ENCODE measurements around the gene PGA4.

GRCh38 chr11:61027272-61027959 is 55.9 kb downstream of the CD6 start:
- PRO-cap: no peak

DNA sequence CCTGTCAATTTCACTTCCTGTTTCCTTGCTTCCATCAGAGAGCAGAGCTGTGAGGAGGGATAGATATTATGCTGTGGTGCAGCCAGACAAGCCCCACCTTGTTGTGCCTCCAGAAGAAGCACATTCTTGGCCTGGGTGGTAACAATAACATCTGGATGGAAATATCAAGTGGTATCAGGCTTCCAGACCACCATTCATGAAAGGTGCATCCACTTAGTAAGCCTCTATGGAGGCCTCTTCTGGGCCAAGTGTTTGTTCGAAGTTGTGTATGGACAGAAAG is 40.7 kb upstream of the CD5 start:
- PRO-cap: no peak

GRCh38 chr11:61120431-61121663 is 18.6 kb downstream of the CD5 start:
- PRO-cap: no peak

DNA sequence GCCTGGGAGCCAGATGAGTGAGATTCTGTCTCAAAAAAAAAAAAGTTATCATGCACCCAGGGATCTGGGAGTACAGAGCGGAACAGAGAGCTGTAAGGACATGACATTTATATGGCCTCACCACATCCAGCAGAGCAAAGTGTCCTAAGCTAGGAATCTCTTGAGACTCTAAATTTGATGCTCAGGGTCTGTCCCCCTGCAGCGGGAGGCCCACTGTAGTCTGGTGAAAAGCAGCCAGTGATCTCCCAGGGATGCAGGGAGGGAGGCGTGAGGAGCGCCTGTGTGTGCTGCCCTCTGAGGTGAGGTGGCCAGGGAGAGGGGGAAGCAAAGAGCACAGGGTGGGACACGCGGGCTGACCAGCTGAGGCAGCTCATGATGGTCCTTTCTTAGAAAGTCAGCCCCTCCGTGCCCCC is 26.4 kb downstream of the CD5 start:
- PRO-cap: no peak

DNA sequence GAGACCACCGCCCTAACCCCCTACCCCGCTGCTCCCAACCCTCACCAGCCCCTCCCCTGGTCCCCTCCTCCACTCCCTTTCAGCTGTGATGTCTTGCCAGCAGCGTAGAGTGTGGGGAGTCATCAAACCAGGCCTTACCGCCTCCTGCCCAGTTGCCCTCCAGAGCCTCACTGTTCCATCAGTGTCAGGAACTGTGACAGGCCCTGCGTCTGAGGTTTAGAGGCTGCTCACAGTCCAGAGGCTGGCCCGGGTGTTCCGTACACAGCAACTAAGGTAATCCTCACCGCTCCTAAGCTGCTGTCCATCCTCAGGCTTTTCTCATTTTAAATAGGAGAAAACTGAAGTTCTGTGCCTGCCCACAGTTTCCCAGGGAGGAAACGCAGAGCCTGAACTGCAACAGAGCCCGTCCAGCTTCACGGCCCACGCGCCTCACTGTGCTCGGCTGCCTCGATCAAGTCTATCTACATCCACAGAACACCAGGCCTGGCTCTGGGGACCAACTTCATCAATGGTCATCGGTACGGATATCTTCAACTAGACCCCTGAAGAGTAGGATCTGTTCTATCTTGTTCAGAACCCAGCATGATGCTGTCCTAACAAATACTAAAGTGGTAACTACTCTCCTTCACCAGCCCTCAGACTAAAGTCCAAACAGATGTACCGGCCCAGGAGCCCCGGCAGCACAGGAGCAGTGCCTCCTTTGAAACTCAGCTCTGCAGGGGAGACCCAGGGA is 10.4 kb downstream of the VPS37C start:
- PRO-cap: no peak

DNA sequence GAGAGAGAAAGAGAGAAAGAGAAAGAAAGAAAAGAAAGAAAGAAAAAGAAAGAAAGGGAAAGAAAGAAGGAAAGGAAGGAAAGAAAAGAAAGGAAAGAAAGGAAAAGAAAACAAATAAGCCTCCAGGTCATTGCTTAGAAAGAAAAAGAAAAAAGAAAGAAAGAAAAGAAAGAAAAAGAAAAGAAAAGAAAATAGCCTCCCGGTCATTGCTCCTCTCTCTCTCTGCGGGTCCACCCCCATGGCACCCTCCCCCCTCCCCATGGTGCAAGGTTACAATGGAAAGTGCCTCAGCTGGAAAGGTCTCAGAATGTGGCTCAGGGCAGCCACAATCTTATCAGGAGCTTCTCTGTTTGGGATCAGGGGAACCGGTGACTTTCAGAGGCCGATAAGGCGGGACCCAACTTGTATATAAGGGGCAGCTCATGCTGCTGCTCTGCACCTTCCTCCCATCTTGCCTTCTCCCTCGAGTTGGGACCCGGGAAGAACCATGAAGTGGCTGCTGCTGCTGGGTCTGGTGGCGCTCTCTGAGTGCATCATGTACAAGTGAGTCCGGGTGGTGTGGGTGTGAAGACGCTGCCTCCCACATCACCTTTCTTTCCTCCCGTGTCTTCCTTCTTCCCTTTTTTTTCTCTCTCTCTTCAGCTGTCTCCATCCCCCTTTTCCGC is at the start of gene PGA4:
Gene PGA4 (plus strand): TSS at position 434 of the 665 bp plus-strand sequence.
- PRO-cap: no peak

GRCh38 chr11:61298763-61299322 is 3.7 kb upstream of the VWCE start:
- PRO-cap: no peak

DNA sequence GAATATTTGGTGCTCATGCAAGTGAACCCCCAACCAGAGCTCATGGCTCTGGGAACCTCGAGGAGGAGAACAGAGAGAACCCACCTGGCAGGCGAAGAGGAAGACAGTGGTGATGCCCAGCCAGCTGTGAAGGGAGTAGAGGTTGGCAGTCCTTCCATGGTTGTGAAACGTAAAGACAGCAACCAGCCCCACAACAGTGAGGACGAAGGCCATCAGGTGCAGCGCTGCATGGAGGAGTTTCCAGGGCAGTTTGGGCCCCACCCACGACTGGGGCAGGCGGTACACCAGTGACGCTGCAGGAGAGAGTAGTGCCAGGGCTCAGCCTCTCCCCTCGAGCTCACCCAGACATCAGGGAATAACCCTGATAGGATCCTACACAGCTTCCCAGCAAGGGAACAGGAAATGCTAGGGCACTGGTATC is 8.0 kb downstream of the CYB561A3 start:
- PRO-cap: no peak

DNA sequence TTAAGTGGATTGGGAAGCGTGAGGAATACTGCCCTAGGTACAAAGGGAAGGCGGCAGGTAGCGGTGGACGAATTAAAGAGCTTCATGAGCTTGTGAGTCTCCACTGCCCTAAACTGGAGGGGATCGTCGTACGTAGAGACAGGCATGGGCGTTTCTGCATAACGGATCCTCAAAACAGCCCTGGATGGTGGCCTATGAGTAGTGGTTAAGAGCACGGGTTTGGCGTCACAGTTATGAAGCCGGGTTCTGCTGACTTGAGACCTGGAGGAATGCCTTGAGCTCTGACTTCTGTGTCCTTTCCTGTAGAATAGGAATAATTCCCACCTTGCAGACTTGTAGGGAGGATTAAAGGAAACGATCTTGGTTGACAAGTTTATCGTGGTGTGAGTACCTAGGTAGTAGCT is 362 bp downstream of the TMEM138 start:
- PRO-cap: no peak

- PRO-cap: no peak
Observed at GRCh38 chr11:61437384-61438272, 7.7 kb downstream of the SDHAF2 start.

DNA sequence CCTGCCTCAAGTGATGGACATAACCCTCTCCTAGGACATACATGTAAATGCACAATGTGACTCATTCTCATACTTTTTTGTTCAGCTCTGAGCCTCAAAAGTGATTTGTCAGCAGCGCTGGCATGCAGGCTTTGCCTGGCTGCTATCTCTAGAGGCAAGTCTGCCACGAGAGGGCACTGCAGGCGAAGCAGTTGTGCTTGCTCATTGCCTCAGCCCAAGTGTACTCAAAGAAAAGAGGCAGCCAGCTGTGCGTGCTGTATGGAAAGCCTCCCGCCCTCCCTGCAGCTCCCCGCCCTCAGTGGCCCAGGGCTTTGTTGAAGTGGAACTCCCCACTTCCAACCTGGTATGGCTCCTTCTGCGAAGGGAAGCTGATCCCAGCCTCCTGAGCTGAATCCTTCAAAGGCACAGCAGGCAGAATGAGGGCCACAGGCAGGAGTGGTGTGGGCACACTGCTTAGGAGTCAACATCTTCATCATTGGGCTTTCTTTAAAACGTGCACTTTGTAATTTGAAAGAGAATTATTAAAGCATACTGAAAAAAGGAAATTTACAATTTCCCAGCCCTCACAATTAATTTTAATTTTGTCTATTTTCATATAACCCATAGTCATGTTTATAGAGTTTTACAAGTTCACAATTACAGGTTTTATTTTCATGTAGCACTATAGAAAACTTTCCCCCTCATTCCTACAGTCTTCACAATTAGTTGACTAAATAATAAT is 16.4 kb downstream of the SDHAF2 start:
- PRO-cap: no peak

DNA sequence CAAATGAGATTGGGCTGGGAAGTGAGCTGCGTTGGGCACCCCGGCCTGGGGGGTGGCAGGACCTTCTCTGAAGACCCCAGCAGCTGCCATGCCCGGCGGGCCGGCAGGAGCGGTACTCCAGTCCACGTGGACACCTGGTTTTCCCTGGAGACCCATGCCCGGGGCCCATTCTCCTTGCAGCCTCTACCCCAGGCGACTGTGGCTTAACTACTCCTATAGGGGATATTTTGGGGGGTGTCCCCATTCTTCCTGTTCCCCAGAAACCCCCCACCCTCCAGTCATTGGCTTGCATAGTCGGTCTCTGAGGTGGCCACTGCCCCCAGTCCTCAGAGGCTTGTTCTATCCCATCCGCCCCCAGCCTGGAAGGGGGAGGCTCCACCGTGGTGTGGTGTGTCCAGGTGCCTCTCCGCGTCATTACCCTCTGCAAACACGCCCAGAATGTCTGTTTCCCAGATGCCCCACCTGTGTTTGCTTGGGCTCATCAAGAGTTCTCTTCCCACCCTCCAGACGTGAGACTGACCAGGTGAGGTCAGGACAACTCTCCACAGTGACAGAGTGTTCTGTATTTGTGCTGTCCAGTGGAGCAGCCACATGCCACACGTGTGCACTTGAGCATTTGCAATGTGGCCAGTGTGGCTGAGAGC is 24.7 kb downstream of the LRRC10B start:
- PRO-cap: no peak

- PRO-cap: no peak
Observed at GRCh38 chr11:61600754-61601155, 19.9 kb upstream of the SYT7 start.

DNA sequence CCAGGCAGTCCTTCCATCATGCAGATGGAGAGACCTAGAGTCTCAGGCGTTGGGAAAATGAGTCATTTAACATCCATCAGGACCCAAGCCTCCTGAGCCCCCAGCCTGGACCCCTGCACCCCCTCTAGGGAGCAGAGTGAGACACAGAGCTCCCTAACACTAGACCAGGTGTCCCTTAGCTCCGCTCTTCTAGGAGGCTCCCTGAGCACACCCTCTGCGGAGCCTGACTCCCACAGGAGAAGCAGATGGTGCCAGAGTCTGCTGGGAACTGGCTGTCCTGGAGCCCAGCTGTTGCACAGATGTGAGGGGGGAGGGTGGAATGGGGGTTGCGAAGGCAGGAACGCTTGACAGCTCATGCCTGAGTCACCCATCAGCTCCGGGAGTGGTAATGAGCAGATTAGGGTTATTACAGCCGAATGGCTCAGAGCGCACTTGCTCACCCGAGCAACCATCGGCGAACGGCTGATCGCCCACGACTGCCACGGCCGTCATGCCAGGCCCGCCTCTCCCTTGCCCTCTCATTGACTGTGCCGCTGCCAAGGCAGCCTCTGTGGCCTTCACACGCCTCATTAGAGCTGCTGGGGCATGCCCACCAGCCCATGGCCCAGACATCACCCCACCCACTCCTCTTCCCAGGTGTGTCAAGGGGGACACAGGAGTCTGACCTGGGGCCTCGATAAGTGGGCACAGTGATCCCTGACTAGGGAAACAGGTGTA is 22.2 kb upstream of the SYT7 start:
- PRO-cap: no peak

DNA sequence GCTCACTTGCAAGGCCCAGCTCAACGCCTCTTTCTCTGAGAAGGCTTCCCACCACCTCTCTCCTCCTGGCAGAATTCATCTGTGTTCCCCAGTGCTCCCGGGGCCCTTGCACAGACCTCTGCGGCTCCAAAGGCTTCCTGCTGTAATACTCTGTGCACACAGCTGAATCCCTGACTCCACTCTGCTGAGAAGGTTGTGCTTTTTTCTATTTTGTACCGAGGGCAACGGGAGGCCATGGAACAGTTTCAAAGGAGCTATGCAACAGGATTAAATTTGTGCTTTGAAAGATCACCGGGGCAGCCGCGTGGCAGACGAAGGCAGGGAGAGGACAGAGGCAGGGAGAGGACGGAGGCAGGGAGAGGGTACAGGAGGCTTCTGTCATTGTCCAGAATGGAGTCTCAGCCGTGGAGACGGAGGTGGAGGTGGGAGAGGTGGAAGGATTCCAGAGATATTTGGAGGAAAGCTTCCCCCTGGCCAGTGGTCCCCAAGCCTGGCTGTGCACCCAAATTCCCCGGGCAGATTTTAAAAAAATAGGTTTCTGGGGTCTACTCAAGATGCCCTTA is 49.3 kb upstream of the SYT7 start:
- PRO-cap: no peak

DNA sequence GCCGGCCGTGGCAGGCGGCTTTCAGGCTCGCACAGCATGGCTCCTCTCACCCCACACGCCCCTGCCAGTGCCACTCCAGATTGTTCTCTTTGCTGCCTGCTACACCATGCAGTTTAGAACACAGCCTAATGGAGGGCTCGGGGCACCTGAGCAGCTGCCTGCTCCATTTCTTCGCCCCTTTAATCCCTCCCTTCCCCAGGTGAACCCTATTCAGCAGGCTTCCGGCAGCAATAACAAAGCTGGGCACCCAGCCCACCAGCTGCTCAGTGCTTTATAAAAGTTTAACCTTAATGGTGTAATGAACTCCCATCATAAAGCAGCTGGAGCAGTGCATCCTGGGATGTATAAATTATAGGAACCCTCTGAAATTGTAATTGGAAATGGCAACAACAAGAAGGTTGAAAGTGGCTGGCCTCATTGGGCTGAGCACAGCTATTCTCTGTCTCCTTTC is 10.8 kb downstream of the DAGLA start:
- PRO-cap: no peak

DNA sequence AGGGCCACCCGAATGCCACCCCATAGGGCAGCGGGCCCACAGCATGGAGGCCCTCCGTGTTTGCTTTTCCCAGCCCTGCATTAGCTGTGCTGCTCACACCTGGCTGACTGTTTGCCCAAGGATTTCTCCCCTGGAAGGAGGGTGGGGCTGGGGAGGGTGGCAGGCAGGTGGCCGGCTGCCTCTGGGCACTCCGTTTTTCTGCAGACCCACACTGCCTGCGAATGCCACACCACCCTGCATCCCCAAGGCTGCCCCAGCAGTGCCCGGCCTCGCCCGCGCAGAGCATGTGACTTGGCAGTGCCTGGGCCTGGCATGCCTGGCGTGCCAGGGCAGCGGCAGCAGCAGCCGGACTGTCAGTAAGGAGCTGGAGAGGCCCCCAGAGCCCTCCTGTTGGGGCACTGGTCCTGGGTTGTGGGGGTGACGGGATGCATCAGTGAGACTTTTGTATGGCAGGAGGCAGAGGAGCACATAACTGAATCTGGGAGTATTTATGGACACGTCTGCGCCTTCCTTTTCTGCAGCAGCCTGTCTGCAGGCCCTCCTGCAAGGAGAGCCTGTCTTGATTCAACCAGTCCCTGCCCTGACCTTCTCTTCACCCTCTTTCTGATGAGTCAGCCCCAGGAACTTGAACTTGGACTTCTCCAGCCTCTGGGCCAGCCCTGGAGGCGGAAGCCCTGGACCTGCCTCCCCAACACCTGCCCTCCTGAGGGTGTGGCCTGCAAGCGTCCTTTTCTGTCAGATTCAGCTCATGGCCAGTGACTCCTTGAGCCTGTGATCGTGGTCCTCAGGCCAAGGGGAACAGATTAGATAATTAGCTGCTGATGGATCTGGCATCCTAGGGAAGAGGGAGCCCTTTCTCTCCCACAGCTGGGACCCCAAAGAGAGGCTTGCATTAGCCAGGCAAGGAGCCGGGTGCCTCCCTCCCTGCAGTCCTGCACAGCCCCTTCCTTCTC is 19.9 kb downstream of the DAGLA start:
- PRO-cap: no peak

DNA sequence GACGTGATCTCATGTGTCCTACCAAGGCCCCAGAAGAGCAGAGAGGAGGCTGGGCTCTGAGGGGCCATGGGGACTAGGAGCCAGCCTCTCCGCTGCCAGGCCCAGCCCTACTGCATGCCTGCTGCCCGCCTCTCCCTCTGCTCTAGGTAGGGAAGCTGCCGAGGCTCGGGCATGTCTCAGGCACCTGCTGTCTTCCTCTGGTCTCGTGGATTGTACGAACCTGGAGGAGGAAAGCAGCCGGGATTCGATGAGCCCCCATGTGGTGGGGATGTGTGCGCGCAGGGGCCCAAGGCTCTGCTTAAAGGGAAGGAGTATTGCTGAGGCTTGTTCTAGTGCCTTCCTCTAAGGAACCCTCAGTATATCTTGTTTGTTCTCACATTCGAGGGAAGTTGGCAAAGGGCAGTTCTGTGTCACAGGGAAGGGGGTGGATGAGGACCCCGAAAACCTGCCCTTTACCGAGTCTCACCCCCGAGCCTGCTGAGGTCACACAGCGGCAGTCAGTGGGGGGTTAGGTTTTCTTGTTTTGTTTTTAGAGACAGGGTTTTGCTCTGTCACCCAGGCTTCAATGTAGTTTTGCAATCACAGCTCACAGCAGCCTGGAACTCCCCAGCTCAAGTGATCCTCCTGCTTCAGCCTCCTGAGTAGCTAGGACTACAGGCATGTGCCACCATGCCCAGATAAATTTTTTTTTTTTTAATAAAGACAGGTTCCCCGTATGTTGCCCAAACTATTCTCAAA is 21.2 kb downstream of the DAGLA start:
- PRO-cap: no peak

- PRO-cap: no peak
Observed at GRCh38 chr11:61749547-61750531, 2.6 kb upstream of the MYRF start.

- PRO-cap: no peak
Observed at GRCh38 chr11:61793206-61793984, 684 bp downstream of the FEN1 start.

All from paraaortic lymph node (tissue), 1 donor.